ENCODE results near the genes STARD9 and ADAL.

- PRO-cap = no peak
- RAMPAGE, long total RNA, 2 experiments = no peak in any of the 2 experiments
Observed at GRCh38 chr15:42082983-42083260, 11.4 kb downstream of the PLA2G4D start.

- PRO-cap = unidirectional peak, plus-strand start at chr15:42273962
- RAMPAGE, long total RNA, 2 experiments = start-site peak on the plus strand in 2 of 2 experiments, at chr15:42274213-42274476 at its widest, 17 to 31 reads per replicate
Observed at GRCh38 chr15:42273772-42274637, 772 bp upstream of the TMEM87A start.

- PRO-cap = no peak
- RAMPAGE, long total RNA, 2 experiments = no peak in any of the 2 experiments
Observed at GRCh38 chr15:42505083-42505674, 9.7 kb downstream of the SNAP23 start.

GRCh38 chr15:42549190-42549437, 476 bp downstream of the HAUS2 start:
- PRO-cap = no peak
- RAMPAGE, long total RNA, 2 experiments = no peak in any of the 2 experiments

- PRO-cap = bidirectional peak, plus-strand start at chr15:42575606, minus-strand start at chr15:42575459
- RAMPAGE, long total RNA, 2 experiments = start-site peak on the plus strand in 2 of 2 experiments, at chr15:42575576-42575710 at its widest, 13 to 77 reads per replicate
Observed at GRCh38 chr15:42575533-42576174, at the start of gene STARD9. Gene STARD9, plus strand, starts transcription at chr15:42575606.

DNA sequence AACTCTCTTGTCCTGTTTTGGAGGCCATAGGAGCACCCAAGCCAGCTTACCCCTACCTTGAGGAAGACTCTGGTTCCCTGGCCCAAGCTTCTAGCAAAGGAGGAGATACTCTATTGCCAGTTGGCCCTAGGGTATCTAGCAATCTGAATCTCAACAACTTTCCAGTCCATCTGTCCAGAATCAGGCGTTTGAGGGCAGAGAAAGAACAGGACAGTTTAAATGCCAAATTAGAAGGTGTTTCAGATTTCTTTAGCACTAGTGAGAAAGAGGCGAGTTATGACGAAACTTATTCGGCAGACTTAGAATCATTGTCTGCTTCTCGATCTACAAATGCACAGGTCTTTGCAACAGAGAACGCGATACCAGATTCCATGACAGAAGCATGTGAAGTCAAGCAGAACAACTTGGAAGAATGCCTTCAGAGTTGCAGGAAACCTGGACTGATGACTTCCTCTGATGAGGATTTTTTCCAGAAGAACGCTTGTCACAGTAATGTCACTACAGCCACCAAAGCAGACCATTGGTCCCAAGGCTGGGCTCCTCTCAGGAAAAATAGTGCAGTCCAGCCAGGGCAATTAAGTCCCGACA, 50.8 kb downstream of the CDAN1 start:
- PRO-cap = no peak
- RAMPAGE, long total RNA, 2 experiments = start-site peak on the plus strand in 1 of 2 experiments, centred at position 209 of the sequence, 15 reads per replicate

DNA sequence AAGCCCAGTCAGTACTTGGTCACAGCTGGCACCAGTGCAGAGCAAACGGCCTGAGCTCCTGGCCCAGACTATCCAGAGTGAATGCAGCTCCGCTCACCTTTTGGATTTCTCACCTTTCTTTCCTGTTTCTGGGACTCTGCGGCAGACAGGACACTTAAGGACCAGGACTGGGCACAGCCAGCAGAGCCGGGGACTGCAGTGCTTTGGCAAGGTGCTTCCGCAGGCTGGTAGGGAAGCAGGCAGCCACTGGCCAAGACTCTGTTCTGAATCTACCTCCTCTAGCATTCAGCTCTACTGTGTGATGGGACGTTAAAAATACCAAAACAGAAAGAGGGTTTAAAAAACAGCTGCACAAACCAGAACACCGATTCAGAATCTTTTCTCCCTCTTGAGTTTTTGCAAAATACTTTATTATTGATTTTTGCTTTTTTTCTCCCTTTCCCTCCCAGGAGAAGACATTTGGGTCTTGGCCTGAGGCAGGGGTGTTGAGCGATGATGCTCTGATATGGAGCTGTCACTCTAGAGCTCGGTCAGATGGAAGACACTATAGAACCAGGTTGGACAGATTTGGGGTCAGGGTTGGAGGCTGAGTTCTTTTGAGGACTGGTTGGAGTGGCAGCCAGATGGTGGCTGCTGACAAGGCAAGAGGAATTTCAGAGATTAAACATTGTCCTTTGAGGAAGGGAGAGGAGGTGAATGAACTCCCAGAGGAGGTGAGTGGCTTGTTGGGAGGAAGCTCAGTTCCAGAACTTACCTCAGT, 17.0 kb downstream of the CDAN1 start:
- PRO-cap = no peak
- RAMPAGE, long total RNA, 2 experiments = no peak in any of the 2 experiments

DNA sequence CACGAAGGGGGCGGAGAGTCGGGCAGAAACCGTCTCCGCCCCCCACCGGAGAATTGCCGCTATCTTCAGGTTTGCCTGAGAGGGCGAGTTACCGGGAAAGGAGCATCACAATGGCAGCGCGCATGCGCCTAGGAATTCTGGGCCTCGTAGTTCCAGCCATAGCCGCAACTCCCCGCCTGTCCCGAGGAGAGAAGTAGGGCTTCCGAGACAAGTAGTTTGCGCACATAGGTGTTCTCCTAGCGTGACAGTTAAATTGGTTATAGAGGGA, 296 bp upstream of the TTBK2 start:
- PRO-cap = bidirectional peak, plus-strand start at position 86 of the sequence, minus-strand start outside the sequence
- RAMPAGE, long total RNA, 2 experiments = no peak in any of the 2 experiments

- PRO-cap = no peak
- RAMPAGE, long total RNA, 2 experiments = no peak in any of the 2 experiments
Observed at GRCh38 chr15:42921224-42922143, 906 bp upstream of the TTBK2 start.

GRCh38 chr15:43015550-43015950, 90.3 kb downstream of the UBR1 start:
- PRO-cap = no peak
- RAMPAGE, long total RNA, 2 experiments = no peak in any of the 2 experiments

GRCh38 chr15:43185686-43186303, 592 bp downstream of the CCNDBP1 start:
- PRO-cap = no peak
- RAMPAGE, long total RNA, 2 experiments = no peak in any of the 2 experiments

DNA sequence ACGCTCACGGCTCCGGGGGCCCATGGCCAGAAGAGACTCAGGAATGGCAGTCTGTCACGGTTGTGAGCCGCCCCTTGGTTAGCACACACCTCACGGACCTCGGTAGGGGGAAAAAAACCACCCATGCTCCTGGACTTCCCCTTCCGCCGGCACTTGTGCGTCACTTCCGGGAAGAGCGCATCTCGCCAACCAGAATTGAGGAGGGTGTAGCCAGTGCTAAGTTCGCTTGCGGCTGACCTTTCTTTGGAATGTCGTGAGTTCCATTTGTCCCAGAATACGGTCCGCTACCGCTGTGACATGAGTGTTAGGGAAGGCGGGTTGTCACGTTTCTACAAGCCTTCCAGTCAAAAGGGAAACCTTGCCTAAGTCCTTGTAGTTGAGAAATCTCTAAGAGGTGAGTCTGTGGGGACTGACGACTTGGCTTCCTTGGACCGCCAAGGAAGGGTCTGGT, at the start of gene ADAL:
ADAL (plus strand) TSS at position 207 of the 451 bp plus-strand sequence.
- PRO-cap = bidirectional peak, plus-strand start at position 192 of the sequence, minus-strand start at position 91 of the sequence
- RAMPAGE, long total RNA, 2 experiments = start-site peak on the plus strand in 2 of 2 experiments, centred at positions 197 to 208 of the sequence, 79 to 92 reads per replicate; start-site peak on the minus strand in 2 of 2 experiments, centred at positions 95 to 120 of the sequence, 16 to 30 reads per replicate

DNA sequence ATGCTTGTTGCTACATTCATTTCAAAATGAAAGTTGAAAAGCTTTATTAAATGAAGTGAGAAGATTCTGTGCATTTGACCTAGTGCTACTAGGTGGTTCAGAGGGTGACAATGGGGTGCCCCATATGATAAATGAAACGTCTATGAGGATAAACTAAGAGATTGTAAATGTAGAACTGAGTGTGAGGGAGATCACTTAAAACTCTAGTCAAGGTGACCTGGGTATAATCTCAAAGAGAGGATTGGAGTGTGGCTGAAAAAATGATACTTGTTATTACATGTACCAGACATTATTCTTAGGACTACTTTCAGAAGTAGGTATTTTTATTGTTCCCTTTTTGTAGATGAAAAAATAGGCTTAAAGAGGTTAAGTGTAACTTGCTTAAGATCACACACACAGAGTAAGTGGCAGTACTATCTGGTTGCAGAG, 7.7 kb downstream of the ADAL start:
- PRO-cap = no peak
- RAMPAGE, long total RNA, 2 experiments = no peak in any of the 2 experiments

GRCh38 chr15:43366145-43366934, 4.5 kb downstream of the ZSCAN29 start:
- PRO-cap = no peak
- RAMPAGE, long total RNA, 2 experiments = no peak in any of the 2 experiments

DNA sequence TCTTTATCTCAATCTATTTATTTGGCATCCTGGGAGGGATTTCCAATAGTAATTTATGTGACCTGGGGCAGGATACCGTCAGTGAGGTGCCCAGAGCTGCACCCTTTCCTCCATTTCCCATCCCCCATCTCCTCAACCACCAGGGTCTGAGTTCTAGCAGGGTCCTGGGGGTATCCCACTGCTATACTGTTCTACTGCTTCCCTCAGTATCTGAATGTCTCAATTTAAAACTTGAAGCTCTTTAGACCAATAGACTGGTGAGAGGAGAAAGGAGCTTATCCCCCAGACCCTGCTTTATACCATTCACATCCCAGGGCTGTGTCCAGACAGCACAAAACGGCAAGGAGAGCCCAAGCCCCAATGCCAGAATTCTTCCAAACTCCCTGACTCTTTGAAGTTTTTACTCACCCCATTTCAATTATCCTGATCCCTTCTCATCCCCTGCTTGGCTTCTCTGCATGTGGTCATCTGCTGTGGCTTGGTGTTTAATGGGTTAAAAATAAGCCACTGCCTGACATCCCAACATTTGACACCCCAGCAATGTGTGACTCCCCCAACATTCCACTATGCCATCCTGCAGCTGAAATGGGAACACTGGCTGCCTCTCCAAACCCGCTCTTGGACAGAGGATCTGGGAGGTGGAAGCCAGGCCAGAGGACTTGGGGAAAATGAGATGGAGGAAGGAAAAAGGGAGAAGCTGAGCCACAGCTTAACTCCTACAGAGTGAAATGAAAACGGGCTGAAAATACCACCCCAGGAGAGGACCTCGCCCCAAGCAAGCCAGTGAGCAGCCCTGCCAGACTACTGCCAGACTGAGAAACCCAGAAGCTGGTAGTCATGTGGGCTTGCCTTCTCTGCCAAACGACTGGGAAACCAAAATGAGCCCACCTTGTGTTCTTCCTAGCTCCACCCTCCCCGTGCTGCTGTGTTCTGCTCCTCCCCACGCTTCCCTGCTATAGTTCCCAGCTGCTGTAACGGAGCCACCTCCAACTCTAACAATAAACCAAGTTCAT, 13.5 kb downstream of the MAP1A start:
- PRO-cap = no peak
- RAMPAGE, long total RNA, 2 experiments = no peak in any of the 2 experiments

GRCh38 chr15:43766613-43766987, 10.2 kb downstream of the ELL3 start:
- PRO-cap = no peak
- RAMPAGE, long total RNA, 2 experiments = start-site peak on the plus strand in 1 of 2 experiments, at chr15:43766806-43766896 at its widest, 170 reads per replicate

DNA sequence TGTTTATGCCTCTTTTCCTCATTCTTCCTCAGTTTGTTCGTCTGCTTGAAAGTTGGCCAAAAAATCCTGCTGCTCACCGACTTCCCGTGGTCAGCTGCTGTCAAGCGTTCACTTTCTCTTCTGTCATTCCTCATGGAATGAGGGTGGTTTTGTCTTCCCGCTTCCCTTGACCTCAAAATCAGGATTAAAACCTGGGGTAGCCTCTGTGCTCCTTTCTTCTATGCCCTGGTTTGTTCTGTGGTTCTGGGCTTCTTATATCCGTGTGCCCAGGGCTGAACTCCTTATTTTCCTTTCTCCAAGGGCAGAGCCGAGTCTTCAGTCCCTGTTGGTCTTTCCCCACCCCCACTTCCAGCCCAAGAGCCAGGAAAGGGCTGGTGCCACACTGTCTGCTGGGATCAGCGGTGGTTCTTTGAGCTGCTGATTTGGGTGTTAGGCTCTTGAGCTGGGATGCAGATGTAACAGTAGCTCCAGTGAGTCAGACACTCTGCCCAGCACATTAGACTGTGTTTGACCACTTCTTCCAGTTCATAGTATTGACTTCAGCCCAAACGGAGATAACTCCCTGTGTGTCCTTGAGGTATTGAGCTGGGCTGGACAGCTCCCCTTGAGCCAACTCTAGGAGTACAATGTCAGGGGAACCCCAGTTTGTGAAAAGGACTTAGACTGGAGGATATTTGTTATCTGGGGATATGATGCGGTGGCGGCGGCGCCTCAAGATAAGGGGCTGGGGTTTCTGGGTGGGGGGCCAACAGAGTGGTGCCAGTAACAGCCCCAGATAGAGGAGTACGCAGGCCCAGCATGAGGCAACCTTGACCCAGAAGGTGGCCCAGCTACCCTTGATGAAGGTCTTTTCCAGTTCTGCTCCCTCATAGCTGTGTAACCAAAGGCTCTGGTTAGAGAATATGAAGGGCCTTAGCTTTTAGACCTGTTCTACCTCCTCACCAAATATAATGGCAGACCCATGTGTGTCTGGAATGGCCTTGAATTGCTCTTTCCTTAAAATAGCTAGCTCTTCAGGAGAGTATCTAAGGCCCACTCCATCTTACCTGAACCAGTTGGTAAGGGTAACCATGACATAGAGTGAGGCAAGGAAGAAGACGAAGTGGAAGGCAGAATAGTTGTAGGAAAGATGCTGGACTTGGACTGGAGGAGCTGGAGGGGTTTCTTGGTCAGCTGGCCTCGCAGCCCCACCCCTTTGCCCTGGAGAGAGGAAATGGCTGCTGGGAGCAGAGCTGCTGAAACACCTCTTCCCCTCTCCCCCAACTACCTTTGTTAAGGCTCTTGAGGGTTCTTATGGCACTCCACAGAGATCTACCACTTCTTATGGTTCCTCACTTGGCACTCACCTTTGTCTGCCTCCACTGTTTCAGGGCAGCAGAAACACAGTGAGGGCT, 2.7 kb downstream of the SERF2 start:
- PRO-cap = no peak
- RAMPAGE, long total RNA, 2 experiments = no peak in any of the 2 experiments

DNA sequence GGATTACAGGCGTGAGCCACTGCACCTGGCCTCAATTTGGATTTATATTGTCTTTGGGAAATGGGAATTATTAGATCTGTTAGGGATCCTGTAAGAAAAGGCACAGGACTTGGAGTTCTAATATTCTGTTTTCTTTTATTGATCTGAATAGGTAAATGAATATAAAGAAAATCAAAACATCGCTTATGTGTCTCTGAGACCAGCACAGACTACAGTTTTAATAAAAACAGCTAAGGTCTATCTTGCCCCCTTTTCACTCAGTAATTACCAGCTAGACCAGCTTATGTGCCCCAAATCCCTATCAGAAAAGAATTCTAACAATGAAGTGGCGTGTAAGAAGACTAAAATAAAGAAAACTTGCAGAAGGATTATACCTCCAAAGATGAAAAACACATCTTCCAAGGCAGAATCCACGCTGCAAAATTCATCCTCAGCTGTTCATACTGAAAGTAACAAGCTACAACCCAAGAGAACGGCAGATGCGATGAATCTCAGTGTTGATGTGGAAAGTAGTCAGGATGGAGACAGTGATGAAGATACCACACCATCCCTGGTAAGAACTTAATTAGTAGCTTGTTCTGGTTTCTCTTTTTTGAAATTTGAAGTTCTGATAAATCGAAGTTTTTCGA, 1.1 kb downstream of the WDR76 start:
- PRO-cap = no peak
- RAMPAGE, long total RNA, 2 experiments = no peak in any of the 2 experiments

- PRO-cap = unidirectional peak, minus-strand start at chr15:43984507
- RAMPAGE, long total RNA, 2 experiments = no peak in any of the 2 experiments
Observed at GRCh38 chr15:43984324-43984670, 157.5 kb downstream of the WDR76 start.

GRCh38 chr15:44038700-44039266, 156.3 kb downstream of the FRMD5 start:
- PRO-cap = no peak
- RAMPAGE, long total RNA, 2 experiments = no peak in any of the 2 experiments